ENCODE measurements around a stretch of chr6.

DNA sequence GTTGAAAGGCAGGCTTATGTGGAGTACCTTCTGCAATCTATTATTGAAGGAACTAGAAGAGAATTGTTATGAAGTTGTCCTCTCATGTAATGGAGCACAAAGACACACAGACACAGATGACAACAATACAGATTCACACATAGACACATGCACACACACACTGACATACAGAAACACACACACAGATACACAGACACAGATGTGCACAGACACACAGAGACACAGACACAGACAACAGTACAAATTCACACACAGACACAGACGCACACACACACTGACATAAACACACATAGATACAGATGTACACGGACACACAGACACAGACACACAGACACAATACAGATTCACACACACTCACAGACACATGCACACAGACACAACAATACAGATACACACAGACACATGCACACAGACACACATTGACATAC, 183.4 kb downstream of the SMOC2 start:
- RRBS = no CpG with 5 or more reads among the region's 2 CpGs
CAGE:
- cytosol, long polyA plus RNA = no peak
- long polyA plus RNA = no peak
- nucleus, long polyA plus RNA = no peak

DNA sequence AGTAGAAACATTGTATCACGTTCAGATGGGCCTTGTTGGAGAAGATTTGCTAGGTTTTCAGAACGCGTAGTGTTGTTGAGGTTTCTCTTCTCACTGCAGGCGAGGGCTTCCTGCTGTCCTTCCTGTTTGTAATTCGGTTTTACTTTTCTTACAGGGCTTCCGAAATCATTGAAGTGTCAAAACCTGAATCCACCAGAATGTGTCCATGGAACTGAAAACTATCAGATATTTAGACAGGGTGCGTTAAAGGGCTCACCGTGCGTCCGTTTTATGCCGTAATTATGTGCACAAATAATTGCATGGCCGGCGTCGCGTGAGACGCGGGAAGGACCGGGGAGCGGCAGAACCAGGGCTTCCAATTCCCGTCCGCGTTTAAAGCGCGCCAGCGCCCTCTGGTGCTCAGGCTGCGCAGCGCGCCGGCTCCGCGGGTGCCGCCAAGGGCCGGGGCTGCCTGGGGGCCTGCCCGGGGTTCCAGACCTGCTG, 369.2 kb downstream of the THBS2 start:
- RRBS = 11% methylated on average over 8 of the region's 34 CpGs
CAGE:
- cytosol, long polyA plus RNA = no peak
- long polyA plus RNA = no peak
- nucleus, long polyA plus RNA = no peak

- RRBS = no CpG with 5 or more reads among the region's 14 CpGs
CAGE:
- cytosol, long polyA plus RNA = no peak
- long polyA plus RNA = no peak
- nucleus, long polyA plus RNA = no peak
These were observed 292.4 kb downstream of the THBS2 start for GRCh38 chr6:168961227-168961699.

GRCh38 chr6:169167779-169168706, 85.6 kb downstream of the THBS2 start:
- RRBS = no CpG with 5 or more reads among the region's 44 CpGs
CAGE:
- cytosol, long polyA plus RNA = no peak
- long polyA plus RNA = no peak
- nucleus, long polyA plus RNA = no peak

GRCh38 chr6:169168949-169169761, 84.5 kb downstream of the THBS2 start:
- RRBS = no CpG with 5 or more reads among the region's 28 CpGs
CAGE:
- cytosol, long polyA plus RNA = no peak
- long polyA plus RNA = no peak
- nucleus, long polyA plus RNA = no peak

- RRBS = 97% methylated on average over 26 of the region's 69 CpGs
CAGE:
- cytosol, long polyA plus RNA = no peak
- long polyA plus RNA = no peak
- nucleus, long polyA plus RNA = no peak
These were observed 124.6 kb downstream of the WDR27 start for GRCh38 chr6:169576975-169577854.

- RRBS = no CpG with 5 or more reads among the region's 9 CpGs
CAGE:
- cytosol, long polyA plus RNA = no peak
- long polyA plus RNA = no peak
- nucleus, long polyA plus RNA = start-site peak on the minus strand at chr6:169716116-169716270, 38 and 46 reads in 2 replicates
These were observed 8.5 kb downstream of the PHF10 start for GRCh38 chr6:169715716-169716303.

DNA sequence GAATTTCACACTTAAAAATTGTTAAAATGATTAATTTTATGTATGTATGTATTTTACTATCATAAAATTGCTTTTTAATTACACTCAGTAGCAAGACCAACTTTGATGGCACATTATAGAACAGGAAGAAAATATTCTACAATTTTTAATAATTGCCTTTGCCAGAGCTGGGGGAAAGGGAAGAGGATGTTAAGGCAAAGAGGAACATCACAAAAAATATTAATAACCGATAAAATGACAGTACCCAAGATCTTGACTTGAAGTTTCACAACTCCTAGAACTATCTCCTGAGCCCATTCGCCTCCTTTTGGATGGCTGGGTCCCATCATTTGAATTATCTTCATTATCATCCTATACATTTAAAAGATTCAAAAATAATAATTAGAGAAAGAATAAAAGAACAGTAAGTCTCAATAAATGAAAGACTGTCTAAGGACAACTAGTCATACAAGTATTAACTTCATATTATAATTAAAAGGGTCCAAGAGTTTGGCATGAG, 3.5 kb downstream of the PHF10 start:
- RRBS = no CpG with 5 or more reads among the region's 2 CpGs
CAGE:
- cytosol, long polyA plus RNA = no peak
- long polyA plus RNA = no peak
- nucleus, long polyA plus RNA = no peak

DNA sequence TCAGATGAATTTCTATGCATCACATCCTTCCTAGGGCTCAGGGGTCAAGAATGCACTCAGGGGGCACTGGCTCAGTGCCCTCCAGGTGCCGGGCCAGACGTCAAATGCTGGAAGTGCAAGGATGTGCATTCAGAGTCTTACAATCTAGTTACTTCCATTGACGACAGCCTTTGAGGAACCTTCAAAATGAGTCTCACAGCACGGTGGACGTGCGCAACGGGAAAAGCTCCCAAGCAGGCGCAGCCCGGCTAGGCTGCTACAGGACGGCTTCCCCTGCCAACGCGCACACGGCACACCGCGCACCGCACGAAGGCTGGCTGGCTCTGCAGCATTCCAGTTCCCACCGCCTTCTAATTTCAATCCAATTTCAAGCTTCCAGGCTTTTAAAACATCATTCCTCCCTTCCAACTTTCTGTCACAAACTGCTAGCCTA, 1.5 kb downstream of the PHF10 start:
- RRBS = no CpG with 5 or more reads among the region's 18 CpGs
CAGE:
- cytosol, long polyA plus RNA = no peak
- long polyA plus RNA = no peak
- nucleus, long polyA plus RNA = no peak

- RRBS = no CpG with 5 or more reads among the region's 47 CpGs
CAGE:
- cytosol, long polyA plus RNA = no peak
- long polyA plus RNA = no peak
- nucleus, long polyA plus RNA = no peak
These were observed 39.0 kb downstream of the ERMARD start for GRCh38 chr6:169790187-169791031.

DNA sequence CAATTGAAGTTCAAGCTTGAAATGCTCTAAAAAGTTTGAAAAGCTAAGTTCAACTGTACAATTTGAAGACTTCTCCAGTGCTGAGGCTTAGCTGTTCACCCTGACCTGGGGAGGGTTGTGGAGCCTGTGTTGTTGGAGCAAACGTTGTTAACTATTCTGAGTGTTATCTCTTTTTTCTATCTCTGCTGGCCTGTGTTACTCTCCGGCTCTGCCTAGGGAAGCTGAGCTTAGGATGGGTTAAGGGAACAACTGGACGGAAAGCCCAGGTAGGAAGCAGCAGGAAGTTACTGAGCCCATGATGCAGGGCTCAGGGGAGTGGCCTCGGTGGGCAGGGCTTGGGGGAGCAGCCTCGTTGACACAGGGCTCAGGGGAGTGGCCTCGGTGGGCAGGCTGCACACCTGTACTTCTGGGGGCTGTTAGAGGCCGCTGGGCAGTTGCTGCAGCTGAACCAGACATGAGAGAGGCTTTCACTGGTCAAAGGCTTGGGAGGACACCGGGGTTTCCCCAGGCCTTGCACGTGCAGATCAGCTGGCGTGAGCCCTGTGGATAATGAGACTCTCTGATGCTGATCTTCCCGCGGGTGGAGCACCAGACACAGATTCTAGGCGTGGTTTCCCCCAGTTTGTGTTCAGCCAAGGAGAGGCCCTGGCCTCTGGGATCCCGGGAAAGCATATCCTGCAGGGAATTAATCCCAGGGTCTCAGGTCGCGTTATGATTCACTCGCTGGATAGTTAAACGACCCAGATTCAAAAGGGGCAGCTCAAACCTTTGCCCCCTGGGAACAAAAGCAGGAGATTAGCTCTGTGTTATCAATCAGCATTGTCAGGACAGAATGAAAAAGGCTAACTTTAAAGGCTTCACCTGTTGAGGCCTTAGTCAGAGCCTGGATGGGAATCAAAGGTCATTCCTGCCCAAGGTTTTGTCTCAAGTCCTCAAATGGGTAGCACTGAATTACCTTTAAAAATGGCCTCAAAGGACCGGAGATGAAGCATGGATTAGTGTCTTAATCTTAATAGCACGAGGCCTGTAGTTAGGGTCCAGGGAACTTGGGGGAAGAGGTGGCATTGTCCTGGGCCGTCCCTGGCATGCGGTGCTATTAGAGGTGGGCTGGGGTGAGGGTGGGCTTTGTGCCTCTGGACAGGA, 59.1 kb downstream of the ERMARD start:
- RRBS = no CpG with 5 or more reads among the region's 22 CpGs
CAGE:
- cytosol, long polyA plus RNA = no peak
- long polyA plus RNA = no peak
- nucleus, long polyA plus RNA = no peak

GRCh38 chr6:169934335-169934898, 183.0 kb downstream of the ERMARD start:
- RRBS = no CpG with 5 or more reads among the region's 30 CpGs
CAGE:
- cytosol, long polyA plus RNA = no peak
- long polyA plus RNA = no peak
- nucleus, long polyA plus RNA = no peak

DNA sequence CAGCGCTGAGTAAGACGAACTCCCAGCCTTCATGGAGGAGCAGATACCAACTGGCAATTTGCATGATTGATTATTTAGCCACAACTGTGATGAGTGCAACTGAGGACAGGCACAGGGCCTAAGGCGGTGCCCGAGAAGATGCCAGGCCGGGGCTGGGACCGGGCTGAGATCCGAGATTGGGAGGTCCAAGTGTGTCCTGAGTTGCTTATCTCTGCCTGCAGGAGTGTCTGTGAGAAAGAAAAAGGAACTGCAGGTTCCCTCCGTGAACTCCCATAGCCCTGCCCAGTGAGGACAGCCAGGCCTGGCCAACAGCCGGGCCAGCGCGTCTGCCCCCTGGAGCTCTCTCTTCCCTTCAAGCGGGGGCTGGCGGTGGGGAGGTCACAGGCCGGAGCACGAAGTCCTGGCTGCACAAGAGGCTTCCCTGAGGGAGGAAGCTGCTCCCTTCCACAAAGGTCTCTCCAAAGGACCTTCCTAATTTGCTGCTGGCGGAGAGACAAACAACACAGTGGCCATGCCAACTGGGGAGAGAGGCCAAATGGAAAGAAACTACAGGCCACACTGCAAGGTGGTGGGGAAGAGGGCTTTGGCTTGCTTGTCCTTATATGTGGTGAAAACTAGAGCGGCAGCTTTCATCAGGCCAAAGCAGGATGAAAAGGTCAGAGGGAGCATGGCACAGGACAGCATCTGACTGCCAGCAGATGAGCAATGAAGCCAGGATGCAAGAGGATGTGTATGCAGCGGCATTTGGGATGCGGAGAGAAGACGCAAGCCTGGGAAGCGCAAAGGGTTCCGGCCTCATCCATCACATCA, 259.8 kb downstream of the ERMARD start:
- RRBS = no CpG with 5 or more reads among the region's 22 CpGs
CAGE:
- cytosol, long polyA plus RNA = no peak
- long polyA plus RNA = no peak
- nucleus, long polyA plus RNA = no peak

DNA sequence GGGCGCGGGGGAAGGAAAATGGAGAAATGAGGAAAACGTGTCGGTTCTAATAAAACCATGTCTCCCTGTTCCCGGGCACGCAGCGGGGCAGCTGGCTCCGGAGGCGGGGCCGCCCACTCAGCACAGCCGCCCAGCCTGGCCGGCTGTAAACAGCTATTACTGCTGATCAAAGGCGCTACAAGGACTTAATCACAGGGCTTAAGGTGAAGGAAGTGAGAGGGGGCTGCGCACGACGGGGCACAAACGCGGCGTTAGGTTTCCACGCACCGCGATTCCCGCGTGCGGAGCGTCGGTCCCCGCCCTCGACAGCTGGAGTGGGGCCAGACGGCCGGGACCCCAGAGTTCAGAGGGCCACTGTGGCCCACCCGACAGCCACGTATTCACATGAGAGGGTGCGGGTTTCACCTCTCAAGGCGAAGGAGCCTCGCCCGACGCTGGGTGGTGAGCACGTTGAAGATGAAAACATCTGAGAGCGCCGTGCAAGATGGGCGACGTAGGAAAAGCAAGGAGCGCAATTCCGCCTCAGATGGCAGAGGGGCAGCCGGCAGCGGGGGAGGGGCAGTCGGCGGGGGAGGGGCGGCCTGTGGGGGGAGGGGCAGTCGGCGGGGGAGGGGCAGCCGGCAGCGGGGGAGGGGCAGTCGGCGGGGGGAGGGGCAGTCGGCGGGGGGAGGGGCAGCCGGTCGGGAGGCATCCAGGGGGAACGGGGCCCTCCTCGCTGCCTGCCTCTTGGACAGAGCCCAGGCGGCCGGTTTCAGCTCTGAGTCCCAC, 114.0 kb downstream of the DLL1 start:
- RRBS = 28% methylated on average over 27 of the region's 64 CpGs
CAGE:
- cytosol, long polyA plus RNA = no peak
- long polyA plus RNA = no peak
- nucleus, long polyA plus RNA = no peak

GRCh38 chr6:170179342-170179503, 111.7 kb downstream of the DLL1 start:
- RRBS = no CpG with 5 or more reads among the region's 1 CpG
CAGE:
- cytosol, long polyA plus RNA = no peak
- long polyA plus RNA = no peak
- nucleus, long polyA plus RNA = no peak

GRCh38 chr6:170276254-170277275, 14.3 kb downstream of the DLL1 start:
- RRBS = 69% methylated on average over 8 of the region's 43 CpGs
CAGE:
- cytosol, long polyA plus RNA = no peak
- long polyA plus RNA = no peak
- nucleus, long polyA plus RNA = no peak

DNA sequence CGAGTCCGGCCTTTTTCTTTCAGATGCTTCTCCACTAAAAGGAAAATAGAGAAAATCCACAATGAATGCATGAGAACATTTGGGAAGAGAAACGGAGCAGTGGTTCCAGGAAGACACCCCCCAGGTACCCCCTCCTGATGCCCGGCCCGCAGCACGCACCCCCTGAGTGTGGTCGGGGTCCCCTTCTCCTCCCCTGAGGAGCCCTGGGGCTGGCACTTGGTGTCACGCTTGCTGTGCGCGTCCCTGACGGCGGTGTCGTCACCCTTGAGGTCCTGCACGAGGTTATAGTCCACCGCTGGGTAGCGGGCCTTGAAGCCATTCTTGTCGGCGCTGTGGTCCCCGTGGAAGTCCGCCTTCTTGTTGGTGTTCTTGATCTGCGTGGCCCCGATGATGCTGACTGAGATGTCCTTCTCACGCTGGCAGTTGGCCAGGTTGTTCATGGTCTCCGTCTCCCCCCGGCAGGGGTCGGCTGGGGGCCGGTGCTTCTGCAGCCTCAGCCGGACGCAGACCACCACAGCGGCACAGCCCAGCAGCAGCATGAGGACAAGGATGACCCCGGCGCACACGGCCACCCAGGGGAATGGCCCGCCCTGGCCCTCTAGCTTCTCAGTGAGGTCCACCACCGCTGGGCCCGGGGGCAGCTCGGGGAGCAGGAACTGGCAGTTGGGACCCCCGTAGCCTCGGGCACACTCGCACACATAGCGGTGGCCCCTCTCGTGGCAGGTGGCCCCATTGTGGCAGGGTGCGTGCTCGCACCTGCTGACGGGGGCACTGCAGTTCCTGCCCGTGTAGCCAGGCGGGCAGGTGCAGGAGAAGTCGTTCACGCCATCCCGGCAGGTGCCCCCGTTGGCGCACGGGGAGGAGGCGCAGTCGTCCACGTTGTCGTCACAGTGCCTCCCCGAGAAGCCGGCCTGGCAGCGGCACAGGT, 7.5 kb downstream of the DLL1 start:
- RRBS = 83% methylated on average over 18 of the region's 60 CpGs
CAGE:
- cytosol, long polyA plus RNA = no peak
- long polyA plus RNA = no peak
- nucleus, long polyA plus RNA = no peak

DNA sequence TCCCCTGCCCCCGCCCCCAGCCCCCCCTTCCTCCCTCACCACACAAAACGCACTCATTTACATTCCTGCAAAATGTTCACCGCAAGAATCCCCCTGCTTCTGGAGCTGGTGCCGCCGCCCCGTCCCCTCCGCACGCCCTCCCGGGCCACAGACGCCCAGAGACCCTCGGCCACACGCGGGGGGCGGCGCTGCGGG, 156 bp upstream of the DLL1 start:
- RRBS = 2% methylated on average over 4 of the region's 16 CpGs
CAGE:
- cytosol, long polyA plus RNA = no peak
- long polyA plus RNA = no peak
- nucleus, long polyA plus RNA = no peak

GRCh38 chr6:170295545-170296267, 4.8 kb upstream of the DLL1 start:
- RRBS = 2% methylated on average over 38 of the region's 85 CpGs
CAGE:
- cytosol, long polyA plus RNA = no peak
- long polyA plus RNA = no peak
- nucleus, long polyA plus RNA = no peak

- RRBS = no CpG with 5 or more reads among the region's 6 CpGs
CAGE:
- cytosol, long polyA plus RNA = no peak
- long polyA plus RNA = no peak
- nucleus, long polyA plus RNA = no peak
These were observed 49.1 kb downstream of the FAM120B start for GRCh38 chr6:170355656-170356088.